SK-MEL-5 (cell line): Measurements from ENCODE around the gene TRIM71.

GRCh38 chr3:31979111-31980228, 1.6 kb downstream of the OSBPL10 start:
RAMPAGE:
- cytosol, long total RNA = no peak
- long total RNA = no peak
- nucleus, long total RNA = no peak

DNA sequence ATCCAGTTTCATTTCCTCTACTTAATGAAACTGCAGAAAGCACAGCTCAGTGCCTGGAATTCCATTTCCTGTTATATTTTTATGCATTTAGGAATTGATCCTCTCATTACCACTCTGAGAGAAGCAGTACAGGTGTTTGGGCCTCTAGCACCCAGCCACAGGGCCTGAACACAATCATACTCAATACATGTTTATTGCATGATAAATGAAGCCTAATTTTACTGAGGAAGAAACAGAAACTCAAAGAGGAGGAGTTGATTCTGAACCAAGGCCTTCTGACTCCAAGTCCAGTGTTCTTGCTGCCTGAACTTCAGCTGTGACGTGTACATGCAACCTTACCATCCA, 4.5 kb downstream of the ZNF860 start:
RAMPAGE:
- cytosol, long total RNA = no peak
- long total RNA = no peak
- nucleus, long total RNA = no peak

GRCh38 chr3:32106791-32107397, 474 bp downstream of the GPD1L start:
RAMPAGE:
- cytosol, long total RNA = no peak
- long total RNA = no peak
- nucleus, long total RNA = no peak

DNA sequence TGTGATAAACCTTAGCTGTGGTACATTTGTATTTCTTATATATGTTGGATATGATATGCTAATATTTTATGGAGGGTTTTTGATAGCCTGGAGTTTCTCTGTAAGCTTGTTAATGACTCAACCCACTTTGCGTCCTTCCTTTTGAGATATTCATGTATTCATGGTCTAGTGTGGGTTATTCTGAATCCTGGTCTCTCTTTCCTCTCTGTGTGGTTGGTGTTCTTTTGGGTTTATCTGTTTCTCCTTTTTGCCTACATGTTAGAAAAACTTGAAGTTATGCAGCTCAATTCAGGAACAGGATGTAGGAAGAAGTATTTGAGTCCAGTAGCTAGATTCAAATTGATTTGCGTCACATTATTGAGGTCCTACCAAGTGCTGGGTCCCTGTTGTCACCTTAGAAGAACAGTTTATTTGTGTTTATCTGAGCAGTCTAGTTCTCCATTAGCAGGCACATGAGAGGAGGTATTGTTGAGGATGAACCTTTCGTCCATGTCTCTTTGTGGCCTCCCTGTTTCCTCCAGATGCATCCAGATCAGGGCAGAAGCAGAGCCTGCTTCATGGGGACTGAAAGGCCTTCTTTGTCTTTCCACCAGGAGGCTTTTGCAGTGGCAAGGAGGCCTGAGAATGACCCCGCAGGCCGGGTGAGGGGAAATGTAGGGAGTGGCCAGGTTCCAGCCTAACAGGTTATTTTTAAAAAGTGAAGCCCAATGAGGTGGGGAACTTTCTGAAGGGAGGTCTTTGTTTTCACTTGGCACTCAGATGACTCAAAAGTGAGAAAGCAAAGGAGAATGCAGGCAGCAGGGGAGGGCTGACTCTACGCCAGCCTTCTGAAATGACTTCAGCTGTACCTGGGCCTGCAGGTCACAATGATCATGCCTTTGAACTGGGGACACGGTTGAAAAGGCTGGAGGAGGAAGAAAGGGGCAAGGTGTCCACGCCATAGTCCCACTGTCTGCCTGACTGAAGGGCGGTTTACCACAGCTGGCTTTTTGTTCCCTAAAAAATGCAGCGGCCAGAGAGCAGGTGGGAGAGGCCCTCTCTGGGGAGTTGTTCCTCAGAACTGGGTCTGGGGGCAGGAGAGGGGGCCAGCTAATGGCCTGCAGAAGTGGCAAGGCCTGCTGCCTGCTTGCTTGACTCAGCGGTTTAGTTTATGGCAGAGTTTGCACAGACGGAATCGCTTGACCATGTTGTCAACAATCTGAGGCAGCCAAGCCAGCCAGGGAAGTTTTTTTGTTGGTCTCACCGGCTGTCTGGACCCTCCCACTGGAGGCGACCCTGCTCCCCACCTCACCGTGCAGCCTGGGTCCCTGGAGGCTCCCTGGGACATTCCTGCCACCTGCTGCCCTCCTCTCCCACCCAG, 28.5 kb downstream of the CMTM7 start:
RAMPAGE:
- cytosol, long total RNA = no peak
- long total RNA = no peak
- nucleus, long total RNA = no peak

DNA sequence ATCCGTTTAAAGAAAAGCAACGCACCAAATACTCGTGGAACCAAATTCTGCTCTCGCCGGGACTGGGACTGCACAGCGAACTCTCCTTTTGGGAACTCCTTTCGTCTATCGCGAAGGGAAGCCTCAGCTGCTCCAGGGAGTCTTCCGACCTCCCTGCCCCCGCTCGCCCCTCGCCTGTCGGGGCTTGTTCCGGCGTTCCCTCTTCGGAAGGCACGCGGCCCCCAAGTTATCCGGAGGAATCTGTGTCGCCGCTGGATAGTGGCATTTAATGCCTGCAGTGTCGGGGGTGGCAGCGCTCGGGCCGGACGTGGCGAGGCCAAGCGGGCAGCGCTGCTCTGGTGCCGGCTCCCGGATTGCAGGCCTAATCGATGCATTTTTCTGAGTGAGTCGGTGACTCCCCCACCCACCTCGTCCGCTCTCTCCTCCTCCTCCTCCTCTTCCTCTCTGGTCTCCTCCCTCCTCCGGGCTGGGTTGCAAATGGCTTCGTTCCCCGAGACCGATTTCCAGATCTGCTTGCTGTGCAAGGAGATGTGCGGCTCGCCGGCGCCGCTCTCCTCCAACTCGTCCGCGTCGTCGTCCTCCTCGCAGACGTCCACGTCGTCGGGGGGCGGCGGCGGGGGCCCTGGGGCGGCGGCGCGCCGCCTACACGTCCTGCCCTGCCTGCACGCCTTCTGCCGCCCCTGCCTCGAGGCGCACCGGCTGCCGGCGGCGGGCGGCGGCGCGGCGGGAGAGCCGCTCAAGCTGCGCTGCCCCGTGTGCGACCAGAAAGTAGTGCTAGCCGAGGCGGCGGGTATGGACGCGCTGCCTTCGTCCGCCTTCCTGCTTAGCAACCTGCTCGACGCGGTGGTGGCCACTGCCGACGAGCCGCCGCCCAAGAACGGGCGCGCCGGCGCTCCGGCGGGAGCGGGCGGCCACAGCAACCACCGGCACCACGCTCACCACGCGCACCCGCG, at the start of gene TRIM71:
Gene TRIM71, plus strand, starts transcription at position 394 of the 953 bp plus-strand sequence.
RAMPAGE:
- cytosol, long total RNA = no peak
- long total RNA = no peak
- nucleus, long total RNA = no peak

DNA sequence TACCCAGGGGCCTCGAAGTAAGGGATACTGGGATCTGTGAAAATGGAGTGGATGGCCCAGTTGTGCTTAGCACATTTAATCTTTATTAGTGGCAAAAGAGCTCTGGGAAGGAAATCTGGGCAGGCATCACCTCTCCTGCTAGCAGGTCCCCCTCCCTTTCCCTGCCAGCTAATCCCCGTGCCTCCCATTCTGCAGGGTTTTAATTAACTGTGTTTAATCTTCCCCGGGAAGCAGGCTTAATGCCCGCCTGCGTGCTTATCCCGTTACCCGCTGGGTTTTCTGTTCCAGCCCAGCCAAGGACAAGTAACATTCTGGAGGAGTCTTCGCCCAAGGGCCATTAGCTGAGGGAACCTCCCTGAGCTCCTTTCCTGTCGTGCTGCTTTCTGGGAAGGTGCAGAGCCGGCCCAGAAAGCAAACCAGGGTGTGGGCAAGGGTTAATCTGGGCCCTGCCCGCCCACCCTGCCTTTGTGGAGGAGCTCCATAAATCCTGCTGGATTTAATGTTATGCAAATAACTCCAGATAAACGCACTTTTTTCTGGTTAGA, 25.7 kb downstream of the TRIM71 start:
RAMPAGE:
- cytosol, long total RNA = no peak
- long total RNA = no peak
- nucleus, long total RNA = no peak

GRCh38 chr3:32989509-32989891, 38.1 kb downstream of the CCR4 start:
RAMPAGE:
- cytosol, long total RNA = no peak
- long total RNA = no peak
- nucleus, long total RNA = no peak

DNA sequence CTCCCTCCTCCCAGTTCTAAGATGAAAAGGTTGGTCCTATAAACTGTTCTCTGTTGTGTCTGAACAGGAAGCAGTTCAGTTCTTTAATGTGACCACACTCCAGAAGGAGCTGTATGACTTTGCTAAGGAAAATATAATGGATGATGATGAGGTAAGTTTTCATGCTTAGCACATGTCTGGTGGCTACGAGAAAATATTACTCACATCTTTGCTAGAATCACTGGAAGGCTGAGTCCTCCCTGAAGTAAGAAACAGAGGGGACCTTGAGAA, 20.2 kb downstream of the CRTAP start:
RAMPAGE:
- cytosol, long total RNA = no peak
- long total RNA = no peak
- nucleus, long total RNA = no peak

GRCh38 chr3:33143172-33144185, 29.7 kb downstream of the CRTAP start:
RAMPAGE:
- cytosol, long total RNA = no peak
- long total RNA = no peak
- nucleus, long total RNA = no peak

RAMPAGE:
- cytosol, long total RNA = no peak
- long total RNA = no peak
- nucleus, long total RNA = no peak
Observed at GRCh38 chr3:33388302-33389403, 51.6 kb downstream of the UBP1 start.

DNA sequence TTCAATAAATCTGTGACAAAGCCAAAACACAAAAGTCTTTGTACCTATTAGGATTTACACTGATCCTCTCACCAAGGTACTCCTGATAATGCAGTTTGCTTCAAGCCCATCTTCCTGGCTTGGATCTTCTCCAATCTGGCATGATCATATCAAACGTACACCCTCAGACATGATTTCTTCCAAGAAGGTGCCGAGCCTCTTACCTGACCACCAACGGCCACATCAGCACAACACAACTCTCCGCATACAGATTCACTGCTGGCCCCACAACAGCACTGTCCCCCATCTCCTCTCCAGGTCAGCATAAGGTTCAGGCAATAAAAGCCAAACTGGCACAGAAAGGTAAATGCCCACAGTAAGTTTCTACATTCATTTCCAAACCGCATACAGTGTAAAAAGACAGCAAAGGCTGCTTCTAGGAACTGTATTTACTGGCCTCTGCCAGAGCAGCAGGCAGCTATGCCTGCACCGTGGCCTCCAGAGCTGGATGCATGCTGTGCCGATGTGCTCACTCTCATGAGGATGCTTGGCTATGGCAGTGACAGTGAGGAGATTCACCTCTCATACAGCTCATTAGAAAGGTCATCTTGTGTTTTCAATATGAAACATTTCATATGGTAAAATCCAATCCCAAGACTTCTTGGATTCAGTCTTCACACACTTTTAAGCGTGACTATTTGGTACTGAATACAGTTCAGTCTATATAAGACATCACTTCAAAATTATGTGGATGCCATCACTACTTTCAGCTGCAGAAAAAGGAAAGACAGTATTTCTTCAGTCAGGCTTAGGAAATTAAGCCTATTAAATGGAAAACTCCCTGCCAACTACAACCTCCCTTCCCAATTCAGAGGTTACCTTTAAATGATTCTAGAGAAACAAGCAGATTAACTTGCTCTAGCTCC, 50.3 kb downstream of the UBP1 start:
RAMPAGE:
- cytosol, long total RNA = no peak
- long total RNA = no peak
- nucleus, long total RNA = no peak

DNA sequence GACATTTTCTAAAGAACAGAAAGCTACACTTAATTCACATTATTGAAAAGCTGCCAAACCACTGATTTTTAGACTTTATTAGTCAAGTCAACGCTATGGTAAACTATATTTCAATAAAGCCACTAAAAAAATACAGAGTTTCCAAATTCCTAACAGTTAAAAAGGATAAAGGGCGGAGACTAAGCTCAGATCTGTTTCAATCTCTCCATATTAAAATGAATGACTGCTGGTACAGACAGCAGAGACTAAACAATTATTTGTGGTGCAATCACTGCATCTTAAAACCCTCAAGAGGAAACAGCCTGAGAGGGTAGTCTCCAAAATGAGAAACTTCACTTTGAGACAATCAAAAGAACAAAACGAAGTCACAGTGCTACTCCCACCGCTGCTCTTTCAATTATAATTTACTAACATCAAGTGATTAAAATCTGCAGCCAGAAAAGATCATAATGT, 1.3 kb downstream of the UBP1 start:
RAMPAGE:
- cytosol, long total RNA = no peak
- long total RNA = no peak
- nucleus, long total RNA = no peak

GRCh38 chr3:33718798-33718969, 630 bp upstream of the CLASP2 start:
RAMPAGE:
- cytosol, long total RNA = no peak
- long total RNA = no peak
- nucleus, long total RNA = no peak

GRCh38 chr3:33917756-33918424, 119.5 kb downstream of the PDCD6IP start:
RAMPAGE:
- cytosol, long total RNA = no peak
- long total RNA = no peak
- nucleus, long total RNA = no peak

GRCh38 chr3:33936084-33936875, 137.8 kb downstream of the PDCD6IP start:
RAMPAGE:
- cytosol, long total RNA = no peak
- long total RNA = no peak
- nucleus, long total RNA = no peak

DNA sequence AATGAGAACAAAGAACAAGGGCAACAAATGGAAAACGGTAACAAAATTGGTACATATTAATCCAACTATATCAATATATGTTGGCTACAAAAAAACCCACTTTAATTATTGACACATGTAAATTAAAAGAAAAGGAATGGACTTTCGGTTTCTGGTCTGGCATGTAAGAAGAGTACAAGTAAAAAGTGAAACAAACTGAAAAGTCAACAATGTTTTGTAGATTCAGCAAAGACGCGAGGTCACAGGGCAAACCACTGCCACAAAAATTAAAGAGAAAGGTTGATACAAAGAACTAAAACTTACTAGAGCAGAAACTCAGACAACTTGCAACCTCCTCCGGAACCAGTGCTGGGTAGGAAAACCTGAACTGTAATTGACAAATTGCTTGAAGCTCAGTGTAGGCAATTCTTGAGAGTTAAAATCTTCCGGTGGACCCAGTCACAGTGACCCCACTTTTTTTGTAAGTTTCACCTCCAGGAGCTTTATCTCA, 110.6 kb upstream of the ARPP21 start:
RAMPAGE:
- cytosol, long total RNA = no peak
- long total RNA = no peak
- nucleus, long total RNA = no peak

DNA sequence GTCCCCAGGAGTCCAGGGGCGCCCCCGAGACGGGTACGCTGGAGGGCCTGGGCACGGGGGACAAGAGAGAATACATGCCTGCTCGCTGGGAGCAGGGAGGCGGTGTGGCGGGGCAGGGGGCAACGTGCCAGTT, 460 bp upstream of the ARPP21 start:
RAMPAGE:
- cytosol, long total RNA = no peak
- long total RNA = no peak
- nucleus, long total RNA = no peak

RAMPAGE:
- cytosol, long total RNA = no peak
- long total RNA = no peak
- nucleus, long total RNA = no peak
Observed at GRCh38 chr3:35674996-35675772, 35.9 kb downstream of the ARPP21 start.

RAMPAGE:
- cytosol, long total RNA = no peak
- long total RNA = no peak
- nucleus, long total RNA = no peak
Observed at GRCh38 chr3:36380798-36381169, 480 bp downstream of the STAC start.

GRCh38 chr3:36618327-36618560, 146.1 kb downstream of the DCLK3 start:
RAMPAGE:
- cytosol, long total RNA = no peak
- long total RNA = no peak
- nucleus, long total RNA = no peak